Peripheral blood mononuclear cell (primary cell): Measurements from ENCODE around the gene HUS1.

GRCh38 chr7:45893115-45893647 lies 4.9 kb downstream of the IGFBP1 start:
- PRO-cap, 8 experiments = no peak in any of the 8 experiments

- PRO-cap, 8 experiments = no peak in any of the 8 experiments
Measured at GRCh38 chr7:45916390-45916831, 4.7 kb downstream of the IGFBP3 start.

GRCh38 chr7:45977973-45978830 lies 57.1 kb upstream of the IGFBP3 start:
- PRO-cap, 8 experiments = no peak in any of the 8 experiments

DNA sequence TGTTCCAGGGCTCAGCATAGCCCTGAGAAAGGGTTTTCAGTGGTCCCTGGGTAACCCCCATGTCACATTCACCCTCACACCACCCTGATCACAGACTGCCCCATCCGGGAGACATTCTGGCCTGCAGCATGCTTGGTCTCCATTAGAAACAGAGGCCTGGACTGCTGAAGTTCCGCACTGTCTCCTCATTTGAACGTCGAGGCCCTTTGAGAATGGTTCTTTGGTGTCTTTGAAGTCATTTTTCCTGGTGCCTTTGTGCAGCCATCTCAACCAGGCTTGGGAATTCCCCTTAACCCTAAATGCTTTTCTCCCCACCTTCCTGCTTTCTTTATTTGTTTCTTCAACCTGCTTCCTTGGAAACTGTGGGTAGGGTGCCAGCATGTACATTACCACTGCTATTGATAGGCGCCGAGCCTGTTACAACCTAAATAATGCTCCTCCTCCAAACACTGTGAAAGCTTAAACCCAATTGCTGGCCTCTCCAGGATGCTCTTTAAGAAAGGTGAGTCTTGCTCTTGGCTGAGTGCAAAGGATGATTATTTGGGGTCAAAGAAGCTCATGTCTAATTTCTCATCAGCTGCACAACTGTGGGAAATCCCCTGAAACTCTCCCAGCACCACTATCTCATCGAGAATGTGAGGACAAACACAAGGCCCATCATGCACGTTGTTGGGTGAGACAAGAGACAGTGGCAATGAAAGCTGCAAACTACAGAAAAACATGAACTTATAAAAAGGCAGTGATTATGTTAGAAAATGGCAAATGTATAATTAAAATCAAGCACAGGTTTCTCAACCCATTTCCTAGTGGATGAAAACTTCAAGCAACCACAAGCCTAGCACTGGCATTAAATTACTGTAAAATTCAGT lies 285.4 kb upstream of the IGFBP3 start:
- PRO-cap, 8 experiments = no peak in any of the 8 experiments

GRCh38 chr7:46568428-46568818 lies 647.4 kb upstream of the IGFBP3 start:
- PRO-cap, 8 experiments = no peak in any of the 8 experiments

DNA sequence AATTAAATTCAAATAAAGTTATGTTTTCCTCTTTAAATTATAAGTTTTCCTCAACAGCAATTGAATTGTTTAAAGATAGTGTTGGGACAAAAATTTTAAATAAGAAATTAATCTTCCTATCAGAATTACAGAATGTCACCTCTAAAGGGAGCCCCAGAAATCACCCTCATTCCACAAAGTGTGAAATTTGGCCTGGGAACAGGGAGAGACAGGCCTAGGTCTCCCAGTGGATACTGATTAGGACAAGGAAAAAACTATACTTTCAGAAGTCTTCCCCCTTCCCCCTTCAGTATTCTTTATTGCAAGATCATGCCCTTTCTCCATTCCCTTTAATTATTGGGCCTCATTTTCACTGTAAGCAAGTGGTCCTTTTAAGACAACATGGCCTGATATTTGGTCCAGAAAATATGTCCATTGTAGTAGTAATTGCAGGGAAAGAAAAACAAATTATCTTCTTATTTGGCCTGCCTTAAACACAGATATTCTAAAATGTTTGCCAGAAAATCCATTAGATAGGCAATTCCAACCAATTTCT lies 757.1 kb upstream of the IGFBP3 start:
- PRO-cap, 8 experiments = no peak in any of the 8 experiments

GRCh38 chr7:46801823-46802280 lies 780.1 kb downstream of the TNS3 start:
- PRO-cap, 8 experiments = no peak in any of the 8 experiments

- PRO-cap, 8 experiments = no peak in any of the 8 experiments
Measured at GRCh38 chr7:47052891-47053185, 529.1 kb downstream of the TNS3 start.

DNA sequence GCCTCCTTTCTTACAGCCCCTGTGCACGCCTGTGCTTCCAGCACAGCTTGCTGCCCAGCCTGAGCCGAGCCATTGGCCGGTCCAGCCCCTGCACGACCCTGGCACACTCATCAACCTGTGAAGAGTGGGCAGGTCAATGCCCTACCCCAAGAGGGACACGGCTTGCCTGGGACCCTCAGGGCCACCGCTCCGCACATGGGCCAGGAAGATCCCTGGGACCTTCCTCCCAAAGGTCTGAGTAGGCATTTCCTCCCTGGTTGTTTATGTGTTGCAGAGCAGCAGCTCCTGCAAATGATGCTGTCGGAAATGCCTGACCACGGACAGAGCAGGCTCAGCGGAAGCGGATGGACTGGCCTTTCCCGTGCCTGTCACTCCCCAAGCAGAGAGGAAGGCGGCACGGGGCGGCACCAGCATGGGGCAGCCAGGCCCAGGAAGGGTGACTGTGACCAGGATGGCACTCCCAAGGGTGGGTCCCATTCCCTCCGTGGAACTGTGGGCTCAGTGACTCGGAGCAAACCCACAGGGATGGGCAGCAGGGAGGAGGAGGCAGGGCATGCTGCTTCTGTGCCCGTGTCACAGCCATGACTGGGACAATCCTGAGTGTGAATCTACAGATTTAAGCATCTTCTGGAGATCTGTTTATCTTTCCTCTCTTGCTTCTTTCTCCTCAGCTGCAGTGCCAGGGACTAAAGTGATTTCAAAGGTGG lies 252.4 kb downstream of the TNS3 start:
- PRO-cap, 8 experiments = no peak in any of the 8 experiments

DNA sequence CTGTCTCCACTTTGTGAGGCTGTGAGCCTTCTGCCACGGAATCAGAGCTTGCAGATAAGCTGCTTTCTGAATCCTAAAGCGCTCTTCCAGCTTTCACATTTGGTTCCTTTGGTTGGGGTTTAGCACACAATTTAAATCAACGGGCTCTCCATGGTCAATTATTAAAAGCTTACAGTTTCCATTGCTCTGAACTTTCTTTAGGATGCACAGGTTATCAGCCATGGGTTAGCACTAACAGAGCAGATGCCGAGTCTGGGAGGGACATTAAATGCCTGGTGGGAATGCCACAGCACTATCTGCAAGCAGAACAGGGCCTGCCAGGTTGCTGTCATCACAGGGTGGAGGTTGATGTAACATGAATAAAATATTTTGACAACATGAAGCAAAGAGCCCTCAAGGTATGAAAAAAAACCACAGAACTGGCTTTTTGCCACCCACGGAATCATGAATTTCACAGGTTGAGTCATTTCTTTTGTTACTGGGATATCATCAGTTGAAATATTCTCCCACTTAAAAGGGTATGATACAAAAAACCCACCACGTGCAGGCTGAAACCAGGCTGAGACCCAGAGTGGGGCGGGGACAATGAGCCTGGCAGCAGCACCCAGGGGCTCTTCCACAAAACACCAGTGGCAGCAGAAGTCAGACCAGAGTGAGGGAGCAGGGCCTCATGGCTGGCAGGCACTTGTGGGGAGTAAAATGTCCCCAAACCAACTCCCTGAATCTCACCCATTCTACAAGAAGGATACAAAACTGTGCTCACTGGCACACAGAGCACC lies 220.2 kb downstream of the TNS3 start:
- PRO-cap, 8 experiments = no peak in any of the 8 experiments

GRCh38 chr7:47362888-47363424 lies 219.0 kb downstream of the TNS3 start:
- PRO-cap, 8 experiments = no peak in any of the 8 experiments

DNA sequence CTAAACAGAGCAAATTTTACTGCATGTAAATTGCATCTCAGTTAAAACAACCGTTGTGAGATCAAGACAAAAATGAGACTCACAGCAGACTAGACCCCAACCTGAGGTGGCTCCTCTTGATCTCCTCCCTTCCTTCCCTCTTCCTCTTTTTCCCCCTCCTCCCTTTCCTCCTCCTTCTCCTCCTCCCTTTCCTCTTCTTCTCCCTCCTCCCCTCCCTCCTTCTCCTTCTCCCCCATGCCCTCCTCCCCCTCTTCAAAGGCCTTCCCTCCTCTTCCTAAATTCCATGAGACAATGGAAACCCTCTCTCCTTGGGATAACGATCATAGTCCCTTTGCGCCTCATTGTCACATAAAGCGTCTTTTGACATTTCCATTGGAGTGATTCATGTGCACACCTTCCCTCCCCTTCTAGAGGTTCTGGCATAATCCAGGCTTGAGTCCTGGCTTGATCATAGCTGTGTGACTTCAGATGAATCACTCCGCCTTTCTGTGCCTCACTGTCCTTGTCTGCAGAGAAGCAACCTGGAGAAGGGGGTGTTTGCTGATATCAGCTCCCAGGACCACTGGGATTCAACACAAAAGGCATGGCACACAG lies 204.3 kb downstream of the TNS3 start:
- PRO-cap, 8 experiments = no peak in any of the 8 experiments

DNA sequence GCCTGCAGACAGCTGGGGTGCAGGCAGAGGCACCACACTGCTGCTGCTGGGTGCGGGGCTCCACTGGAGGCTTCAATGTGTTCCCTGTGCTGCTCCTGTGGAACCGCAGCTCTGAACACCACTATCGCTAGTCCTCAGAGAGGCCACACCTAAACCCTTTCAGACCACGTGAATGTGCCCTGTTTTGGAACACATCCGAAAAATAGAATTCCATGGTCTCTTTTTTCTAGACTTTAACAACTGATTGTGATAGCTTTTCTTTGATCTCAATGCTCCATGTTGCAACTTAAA lies 180.9 kb downstream of the TNS3 start:
- PRO-cap, 8 experiments = no peak in any of the 8 experiments

GRCh38 chr7:47470220-47471455 lies 111.3 kb downstream of the TNS3 start:
- PRO-cap, 8 experiments = no peak in any of the 8 experiments

- PRO-cap, 8 experiments = no peak in any of the 8 experiments
Measured at GRCh38 chr7:47520080-47521062, 61.5 kb downstream of the TNS3 start.

GRCh38 chr7:47546423-47547368 lies 35.2 kb downstream of the TNS3 start:
- PRO-cap, 8 experiments = no peak in any of the 8 experiments

DNA sequence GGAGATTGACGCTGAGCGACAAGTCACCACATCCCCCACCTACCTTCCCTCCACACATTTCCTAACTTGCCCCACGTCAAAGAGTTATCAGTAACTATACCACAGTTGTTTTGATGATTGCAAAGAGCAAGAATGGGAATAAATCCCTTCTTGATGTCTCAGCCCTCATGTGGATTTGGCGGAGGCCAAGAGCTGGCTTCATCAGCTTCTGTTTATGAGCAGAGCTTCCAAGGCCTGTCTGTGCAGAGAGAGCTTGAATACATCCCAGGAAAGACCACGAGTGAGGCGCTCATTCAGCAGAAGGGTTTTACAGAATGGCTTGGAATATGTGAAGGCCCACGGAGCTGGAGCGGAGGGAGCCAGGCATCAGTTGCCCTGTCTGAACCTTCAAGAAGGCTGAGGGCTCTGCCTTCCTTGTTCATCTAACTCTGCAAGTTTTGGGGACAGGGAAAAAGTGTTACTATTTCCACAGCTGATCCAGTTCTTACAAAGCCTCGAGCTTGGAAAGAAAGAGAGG lies 28.2 kb upstream of the TNS3 start:
- PRO-cap, 8 experiments = no peak in any of the 8 experiments

DNA sequence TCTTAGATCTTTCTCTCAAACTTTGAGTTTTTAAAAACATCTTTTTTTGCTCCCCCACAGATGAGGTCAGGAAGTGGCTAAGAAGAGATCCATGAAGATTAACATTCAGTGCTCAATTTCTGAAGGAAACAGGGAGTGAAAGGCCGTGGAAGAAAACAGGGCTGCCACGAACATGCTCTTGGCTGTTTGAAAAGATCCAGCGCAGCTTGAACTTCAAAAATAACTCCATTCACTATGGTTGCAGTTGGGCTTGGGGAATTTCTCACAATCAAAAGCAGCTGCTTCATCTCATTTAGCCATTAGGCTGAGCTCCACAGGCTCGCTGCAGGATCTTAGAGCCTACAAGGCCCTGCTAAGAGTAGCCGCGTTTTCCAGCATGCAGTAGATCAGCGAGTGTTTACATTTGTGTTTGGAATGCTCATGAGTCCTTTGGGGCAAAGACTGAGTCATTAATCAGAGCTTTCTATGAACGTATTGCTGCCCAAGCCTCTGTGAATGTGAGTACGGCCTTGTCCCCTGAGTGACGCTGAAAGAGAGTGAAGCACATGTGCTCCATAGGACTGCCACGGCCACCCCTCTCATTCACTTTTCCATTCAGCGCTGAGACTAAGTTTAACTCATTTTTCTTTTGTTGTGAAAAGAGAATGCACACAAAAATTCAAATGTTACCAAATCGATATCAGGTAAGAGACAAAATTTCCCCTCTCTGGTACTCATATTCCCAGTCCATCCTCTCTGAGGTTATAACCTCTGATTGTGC lies 41.3 kb upstream of the TNS3 start:
- PRO-cap, 8 experiments = no peak in any of the 8 experiments

- PRO-cap, 8 experiments = no peak in any of the 8 experiments
Measured at GRCh38 chr7:47786459-47786848, 161.8 kb downstream of the PKD1L1 start.

DNA sequence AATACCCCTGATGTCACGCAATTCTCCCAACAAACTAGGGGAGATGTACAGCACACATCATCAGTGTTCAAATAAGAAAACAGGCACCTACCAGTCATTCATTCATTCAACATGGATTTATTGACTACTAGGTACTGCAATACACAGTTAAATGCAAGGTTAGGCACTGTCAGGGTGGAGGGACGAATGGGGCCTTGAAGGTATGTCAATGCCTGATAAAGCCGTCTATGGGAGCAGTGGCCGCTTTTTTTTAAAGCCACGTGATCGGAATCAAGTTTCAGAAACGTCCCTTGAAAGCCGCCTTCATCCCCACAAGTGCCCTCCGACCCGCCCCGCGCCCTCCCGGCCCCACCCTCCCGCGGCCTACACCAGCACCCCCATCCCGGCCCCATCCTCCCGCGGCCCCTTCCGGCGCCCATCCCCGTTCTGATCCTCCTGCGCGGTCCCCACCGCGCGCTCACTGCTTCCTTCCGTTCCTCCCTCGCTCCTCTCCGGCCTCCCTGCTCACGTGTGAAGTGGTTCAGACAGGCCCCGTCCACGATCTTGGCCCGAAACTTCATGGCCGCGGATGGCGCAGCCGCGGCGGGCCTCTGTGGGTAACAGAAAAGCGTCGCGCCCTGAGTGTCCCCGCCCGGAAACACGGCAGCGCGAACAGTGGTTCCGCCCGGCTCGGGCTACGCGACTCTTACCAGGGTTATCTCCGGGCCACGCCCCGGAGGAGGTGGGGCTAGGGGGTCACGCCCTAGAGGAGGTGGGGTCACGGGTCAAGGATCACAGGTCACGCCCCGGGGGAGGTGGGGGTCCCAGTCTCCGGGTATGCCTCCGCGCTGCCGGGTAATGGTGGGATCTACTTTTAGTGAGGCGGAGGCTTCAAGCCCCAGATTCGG lies at the start of gene HUS1:
TSS of gene HUS1 (minus strand) at position 656 of the 887 bp plus-strand sequence.
- PRO-cap, 8 experiments = peak in 8 of 8 experiments; most common plus-strand start position 418 of the sequence (in 6); most common minus-strand start position 570 of the sequence (in 8)